Myometrial cell (primary cell): ENCODE results near the gene PTX3.

DNA sequence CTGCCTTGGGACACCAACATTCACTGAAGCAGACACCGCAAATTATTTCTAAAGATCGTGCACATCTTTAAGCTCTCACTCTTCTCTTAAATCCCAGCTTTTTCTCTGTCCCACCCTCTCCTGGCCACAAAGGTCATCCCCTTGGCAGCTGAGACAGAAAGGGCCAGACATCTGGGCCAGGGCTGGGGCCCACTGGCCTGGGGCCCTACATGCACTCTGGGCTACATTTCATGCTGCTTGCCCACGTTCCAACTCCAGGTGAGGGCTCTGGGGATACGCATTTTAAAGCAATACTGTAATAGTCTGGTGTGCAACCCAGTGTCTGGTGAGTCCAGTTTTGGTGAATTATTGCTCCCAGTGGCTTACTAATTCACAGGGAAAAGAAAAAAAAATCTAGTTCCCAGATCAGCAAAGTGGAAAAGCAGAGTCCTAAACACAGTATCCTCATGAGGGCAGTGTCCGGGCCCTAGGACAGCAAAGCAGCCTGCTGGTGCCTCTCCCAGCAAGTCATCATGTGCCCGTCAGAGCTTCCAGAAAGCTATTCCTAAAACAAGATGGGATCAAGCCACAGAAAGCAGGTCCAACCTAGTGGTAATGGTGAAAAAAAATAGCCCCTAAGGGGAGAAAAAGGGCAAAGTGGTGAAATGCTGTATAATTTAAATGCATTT is 82.4 kb downstream of the CCNL1 start:
- RAMPAGE, long total RNA: no peak

DNA sequence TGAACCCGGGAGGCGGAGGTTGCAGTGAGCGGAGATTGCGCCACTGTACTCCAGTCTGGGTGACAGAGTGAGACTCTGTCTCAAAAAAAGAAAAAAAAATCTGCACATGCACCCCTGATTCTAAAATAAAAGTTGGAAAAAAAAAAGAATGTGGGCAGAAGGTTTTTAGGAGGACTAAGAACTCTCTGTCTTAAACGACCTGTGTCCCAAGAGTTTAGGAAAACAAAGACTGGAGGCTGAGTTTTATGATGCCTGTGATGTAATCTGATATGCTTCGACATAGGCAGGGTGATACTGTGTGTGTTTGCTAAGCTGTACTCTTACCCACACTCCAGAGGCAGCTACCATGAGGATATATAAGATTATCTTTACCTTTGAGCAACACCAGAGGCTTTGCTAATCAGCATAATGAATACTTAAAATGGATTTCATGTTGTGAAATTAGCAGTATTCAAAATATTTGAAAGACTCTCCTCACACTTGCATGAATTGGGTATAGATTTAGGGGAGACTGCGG is 34.2 kb downstream of the CCNL1 start:
- RAMPAGE, long total RNA: no peak

GRCh38 chr3:157127787-157128181 is 32.2 kb downstream of the CCNL1 start:
- RAMPAGE, long total RNA: no peak

DNA sequence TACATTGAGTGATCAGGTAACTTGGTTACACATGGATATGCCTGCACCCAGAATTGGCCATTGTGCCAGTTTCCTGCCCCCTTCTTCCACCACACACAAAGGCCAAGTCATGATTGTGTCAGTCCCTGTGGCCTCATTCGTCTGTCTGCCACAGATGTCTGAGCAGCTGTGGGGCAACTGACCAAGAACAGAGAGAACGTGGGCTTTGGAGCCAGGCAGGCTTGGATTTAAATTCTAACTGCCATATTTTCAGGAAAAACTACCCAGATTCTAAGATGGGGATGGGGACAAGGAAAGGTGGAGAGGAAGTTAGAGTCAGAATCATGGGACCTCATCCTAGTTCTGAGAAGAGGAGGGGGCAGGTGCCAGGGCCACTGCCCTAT is 27.0 kb downstream of the CCNL1 start:
- RAMPAGE, long total RNA: no peak

GRCh38 chr3:157149648-157150547 is 10.0 kb downstream of the CCNL1 start:
- RAMPAGE, long total RNA: no peak

GRCh38 chr3:157156305-157156718 is 3.6 kb downstream of the CCNL1 start:
- RAMPAGE, long total RNA: no peak

GRCh38 chr3:157436469-157437110 is at the start of gene PTX3:
Gene PTX3, plus strand, starts transcription at chr3:157436850.
- RAMPAGE, long total RNA: start-site peak on the plus strand at chr3:157436850-157436859, 67 and 641 reads in 2 replicates

GRCh38 chr3:157488031-157488623 is 15.1 kb downstream of the VEPH1 start:
- RAMPAGE, long total RNA: no peak

DNA sequence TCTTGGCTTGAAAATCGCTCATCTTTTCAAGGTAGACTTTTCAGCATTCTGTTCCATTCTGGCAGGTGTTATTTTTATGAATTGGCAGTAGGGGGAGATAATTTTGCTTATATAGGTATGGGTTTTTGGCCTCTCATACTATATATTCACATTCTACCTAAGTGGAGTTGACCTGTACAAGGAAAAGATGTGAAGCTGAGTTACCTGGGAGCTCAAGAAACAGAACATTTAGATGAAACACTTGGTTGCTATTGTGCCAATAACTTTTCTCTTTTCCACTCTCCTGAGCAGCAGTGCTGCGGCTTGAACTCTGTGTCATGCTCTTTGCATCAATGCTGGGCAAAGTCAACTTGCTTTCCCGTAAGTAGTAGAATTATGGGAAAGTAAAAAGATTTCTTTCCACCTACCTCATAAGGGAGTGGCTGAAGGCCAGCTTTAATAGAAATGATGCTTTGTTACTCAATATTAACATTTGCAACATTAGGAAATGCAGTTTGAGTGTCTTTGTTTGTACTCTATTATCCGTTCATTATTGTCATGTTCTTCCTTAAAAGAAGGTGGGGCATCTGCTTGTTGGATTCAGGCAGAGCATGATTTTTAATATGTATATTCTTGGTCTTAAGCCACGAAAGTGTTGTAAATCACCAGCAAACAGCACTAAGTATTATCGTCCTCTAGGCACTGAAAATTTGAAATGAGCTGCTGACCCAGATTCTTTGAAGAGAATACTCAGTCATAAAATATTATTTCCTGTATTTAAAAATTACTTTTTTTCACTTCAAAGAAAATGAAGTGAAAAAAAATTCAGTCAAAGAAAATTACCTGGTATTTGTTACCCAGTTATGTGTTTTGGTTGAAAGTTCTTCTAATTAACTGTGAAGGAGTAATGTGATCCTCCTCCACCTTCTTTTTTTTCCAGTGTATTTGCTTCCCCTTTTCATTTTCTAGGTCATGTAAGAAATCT is 27.6 kb upstream of the MFSD1 start:
- RAMPAGE, long total RNA: no peak

GRCh38 chr3:158809552-158810230 is 7.8 kb downstream of the MFSD1 start:
- RAMPAGE, long total RNA: no peak

DNA sequence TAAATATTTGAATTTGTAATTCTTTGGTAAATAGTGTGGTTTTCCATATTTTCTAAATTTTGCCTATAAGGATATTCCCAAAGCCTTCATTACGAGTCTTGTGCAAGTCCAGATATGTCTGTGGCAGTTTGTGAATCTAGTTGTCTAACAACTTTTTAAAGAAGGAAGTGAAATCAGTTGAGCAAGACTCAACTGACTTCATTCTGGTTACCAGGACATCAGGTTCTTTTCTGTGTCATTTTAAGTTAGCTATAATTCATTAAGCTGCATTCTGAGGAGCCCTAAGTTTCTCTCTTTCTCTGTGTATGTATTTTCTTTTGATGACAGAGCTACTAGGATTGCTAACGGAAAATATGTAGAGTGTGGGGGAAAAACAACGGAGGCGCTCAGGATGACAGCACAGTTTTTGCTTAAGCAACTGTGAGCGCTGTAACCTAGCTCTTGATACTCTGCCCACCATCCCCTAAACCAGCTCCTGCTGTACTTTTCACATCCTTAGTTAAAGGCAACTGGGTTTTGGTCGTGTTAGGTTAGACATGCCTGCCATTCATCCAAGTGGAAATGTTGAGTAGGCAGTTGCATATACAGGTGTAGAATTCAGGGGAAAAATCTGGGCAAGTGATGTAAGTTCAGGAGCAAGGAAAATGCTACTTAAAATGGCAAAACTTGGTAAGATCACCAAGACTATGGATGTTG is 9.1 kb downstream of the MFSD1 start:
- RAMPAGE, long total RNA: no peak

DNA sequence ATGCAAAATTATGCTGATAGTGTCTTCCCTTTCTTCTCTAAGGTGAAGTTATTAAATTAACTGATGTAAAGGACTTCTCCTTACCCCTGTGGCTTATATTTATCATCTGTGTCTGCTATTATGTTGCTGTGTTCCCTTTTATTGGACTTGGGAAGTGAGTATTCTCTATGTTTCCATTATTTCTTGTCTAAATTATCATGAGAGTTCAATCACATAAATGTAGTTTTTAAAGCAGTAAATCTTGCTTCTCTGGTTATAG is 18.2 kb downstream of the MFSD1 start:
- RAMPAGE, long total RNA: no peak

DNA sequence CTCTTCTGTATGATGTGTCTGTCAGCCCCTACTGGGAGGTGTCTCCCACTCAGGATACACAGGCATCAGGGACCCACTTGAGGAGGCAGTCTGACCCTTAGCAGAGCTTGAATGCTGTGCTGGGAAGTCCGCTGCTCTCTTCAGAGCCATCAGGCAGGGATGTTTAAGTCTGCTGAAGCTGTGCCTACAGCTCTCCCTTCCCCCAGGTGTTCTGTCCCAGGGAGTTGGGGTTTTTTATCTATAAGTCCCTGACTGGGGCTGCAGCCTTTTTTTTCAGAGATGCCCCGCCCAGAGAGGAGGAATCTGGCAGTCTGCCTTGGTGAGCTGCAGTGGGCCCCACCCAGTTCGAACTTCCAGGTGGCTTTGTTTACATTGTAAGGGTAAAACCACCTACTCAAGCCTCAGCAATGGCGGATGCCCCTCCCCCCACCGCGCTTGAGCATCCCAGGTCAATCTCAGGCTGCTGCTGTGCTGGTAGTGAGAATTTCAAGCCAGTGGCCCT is 78.1 kb upstream of the IQCJ start:
- RAMPAGE, long total RNA: no peak

DNA sequence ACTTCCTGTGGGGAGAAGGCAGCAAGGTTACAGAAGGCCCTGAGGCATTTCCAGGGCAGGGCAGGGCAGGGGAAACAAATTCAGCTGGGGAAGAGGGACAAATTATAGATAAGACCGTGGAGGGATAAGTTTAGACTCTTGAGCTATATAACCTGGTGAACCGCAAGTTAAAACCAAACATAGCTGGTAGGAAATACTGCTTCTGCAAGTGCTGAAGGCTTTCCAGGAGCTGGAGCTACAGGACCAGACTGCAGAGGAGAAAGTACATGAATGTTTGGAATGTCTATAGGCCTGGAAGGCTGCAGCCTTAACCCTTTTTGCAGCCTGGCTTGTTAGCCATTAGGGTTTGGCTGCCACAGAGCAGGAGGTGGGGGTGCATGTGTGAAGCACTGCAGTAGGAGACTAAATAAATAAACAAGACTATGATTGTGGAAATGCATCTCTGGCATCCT is 459.6 kb downstream of the IQCJ-SCHIP1 start:
- RAMPAGE, long total RNA: no peak

- RAMPAGE, long total RNA: start-site peak on the plus strand at chr3:159764141-159764319, 13 and 17 reads in 2 replicates
Measured at GRCh38 chr3:159763966-159764851, 461.0 kb upstream of the C3orf80 start.

DNA sequence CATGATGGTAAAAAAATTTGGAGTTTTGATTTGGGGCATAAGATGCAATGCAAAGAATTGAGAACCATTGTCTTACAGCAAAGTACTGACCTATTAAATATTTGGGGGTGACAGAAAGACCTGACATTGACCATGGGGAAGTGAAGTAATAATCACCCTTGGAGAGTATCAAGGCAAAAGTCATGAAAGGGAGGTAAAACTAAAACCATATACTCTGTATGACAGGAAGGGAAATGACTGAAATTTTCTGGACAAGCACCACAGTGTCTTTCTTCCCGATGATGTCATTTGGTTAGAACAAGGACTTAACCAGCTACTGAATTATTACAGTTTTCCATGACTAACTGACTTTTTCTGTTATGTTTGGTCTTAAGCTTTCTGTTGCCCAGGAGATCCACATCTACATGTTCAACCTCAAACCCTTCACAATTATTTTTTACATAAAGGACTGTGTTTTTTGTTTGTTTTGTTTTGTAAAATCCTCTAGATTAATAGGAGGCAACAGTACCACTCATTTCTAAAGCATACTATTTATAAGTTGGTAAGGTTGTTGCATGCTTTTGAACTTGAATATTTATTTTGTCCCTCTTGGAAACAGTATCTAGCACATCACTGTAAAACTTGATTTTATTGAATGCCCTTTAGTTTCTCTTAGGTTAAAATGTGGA is 428.5 kb upstream of the C3orf80 start:
- RAMPAGE, long total RNA: no peak

DNA sequence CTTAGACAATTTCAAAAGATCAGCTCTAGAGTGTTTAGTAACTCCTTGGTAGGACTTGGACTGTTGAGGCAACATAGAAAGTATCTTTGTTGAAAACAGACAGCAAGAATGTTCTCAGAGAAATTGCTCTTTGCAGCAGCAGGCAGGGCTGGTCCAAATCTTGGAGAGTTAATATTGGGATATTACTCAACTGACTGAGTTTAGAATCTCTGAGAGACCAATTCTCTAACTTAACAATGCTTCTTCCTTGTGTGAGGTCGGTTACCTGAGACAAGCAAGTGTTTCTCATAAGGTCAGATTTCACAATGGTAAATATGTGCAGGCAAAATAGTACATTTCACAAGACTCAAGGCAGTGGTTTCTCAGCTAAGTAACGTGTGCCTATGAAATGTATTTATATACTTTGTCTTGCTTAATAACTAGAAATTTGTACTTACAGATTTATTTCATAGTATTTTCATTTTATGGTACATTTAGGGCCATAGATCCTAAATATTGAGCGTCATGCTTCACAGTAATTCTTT is 384.3 kb upstream of the C3orf80 start:
- RAMPAGE, long total RNA: no peak

GRCh38 chr3:160150134-160150477 is 75.1 kb upstream of the C3orf80 start:
- RAMPAGE, long total RNA: no peak

DNA sequence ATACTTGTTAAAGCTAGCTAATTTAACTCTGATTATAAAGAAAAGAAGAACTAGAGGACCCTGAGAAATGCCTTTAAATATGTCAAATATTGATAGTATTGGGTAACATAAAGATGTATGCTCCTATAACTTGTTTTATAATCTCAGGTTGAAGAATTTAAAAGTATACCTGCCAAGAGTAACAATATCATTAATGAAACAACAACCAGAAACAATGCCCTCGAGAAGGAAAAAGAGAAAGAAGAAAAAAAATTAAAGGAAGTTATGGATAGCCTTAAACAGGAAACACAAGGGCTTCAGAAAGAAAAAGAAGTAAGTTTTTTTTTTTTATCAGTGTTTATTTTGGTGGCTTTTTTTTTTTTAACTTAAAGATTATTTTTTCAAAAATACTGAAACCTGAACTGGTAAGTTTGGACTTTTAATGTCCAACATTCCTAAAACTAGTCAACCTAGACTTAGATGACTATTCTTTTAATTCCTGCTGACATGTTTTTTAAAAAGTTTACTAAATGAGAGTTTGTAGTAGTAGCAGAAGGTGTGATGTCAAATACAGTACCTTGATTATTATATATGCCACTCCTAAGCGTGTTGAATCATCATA is 16.8 kb downstream of the SMC4 start:
- RAMPAGE, long total RNA: no peak

- RAMPAGE, long total RNA: no peak
Measured at GRCh38 chr3:160459870-160460275, 10.3 kb upstream of the TRIM59 start.